Umbilical cord (tissue), 2 donors: ENCODE measurements around a stretch of chr1.

GRCh38 chr1:62621851-62622455 lies 24.6 kb downstream of the ANGPTL3 start:
- RAMPAGE, long total RNA: no peak

- RAMPAGE, long total RNA: no peak
These were observed 45.6 kb upstream of the DOCK7 start for GRCh38 chr1:62733745-62734268.

DNA sequence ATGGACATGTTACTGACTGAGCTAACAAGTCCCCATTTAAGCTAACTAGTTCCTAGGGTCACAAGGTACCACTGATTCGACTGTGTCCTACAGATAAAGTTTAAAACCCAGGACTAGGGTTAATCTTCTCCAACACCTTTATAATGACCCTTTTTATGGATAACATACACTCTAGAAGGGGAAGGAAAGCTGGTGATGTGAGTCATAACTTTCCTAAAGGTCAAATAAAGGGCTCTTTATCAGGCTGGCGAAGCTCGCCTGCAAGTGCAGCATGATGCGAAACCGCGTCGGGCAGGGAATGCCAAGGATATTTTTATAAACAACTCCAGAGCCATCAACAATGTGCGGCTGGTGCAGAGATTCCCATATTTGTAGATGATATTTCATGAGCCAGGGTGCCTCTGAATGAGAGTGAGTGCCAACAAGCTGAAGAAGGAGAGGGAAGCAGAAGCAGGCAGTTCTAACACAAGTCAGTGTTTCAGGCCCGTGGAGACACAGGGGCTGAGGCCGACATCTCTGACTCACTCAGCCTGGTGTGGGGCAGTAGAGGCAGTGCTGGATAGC lies 75.6 kb upstream of the ROR1 start:
- RAMPAGE, long total RNA: no peak

DNA sequence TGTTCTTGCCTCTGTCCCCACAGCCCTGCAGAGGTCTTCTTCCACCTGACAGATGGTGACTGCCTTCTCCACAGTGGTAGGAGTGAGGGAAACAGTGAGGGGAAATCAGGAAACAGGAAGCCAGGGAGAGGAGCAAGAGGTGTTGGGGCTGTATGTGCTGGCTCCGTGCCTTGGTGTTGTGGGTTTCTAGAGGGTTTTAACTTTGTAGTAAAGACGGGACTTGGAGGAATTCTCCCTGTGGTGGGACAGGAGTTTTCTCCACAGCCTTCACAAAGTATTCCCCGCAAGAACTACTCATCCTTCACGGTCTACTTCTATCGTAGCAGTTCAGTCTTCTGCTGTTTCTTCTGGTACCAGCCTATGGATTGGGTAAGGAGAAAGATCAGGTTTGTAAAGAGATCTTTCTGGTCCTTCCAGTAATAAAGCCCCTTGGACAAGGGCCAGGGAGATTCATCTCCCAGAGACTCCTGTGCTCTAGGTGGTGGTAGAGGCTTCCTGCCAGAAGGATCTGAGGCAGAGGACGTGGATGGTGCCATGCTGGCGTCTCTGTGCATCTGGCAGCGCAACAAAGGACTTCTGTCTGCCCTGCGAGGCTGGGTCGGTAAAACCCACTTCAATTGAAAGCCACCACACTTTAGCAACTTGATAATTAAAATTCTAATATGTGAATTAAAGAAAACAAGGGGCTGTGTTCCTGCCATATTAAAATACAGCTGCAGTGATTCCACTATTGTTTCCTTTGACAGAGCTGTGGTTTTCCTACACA lies 73.4 kb downstream of the ROR1 start:
- RAMPAGE, long total RNA: no peak

GRCh38 chr1:63854165-63854506 lies 80.3 kb downstream of the ROR1 start:
- RAMPAGE, long total RNA: no peak

DNA sequence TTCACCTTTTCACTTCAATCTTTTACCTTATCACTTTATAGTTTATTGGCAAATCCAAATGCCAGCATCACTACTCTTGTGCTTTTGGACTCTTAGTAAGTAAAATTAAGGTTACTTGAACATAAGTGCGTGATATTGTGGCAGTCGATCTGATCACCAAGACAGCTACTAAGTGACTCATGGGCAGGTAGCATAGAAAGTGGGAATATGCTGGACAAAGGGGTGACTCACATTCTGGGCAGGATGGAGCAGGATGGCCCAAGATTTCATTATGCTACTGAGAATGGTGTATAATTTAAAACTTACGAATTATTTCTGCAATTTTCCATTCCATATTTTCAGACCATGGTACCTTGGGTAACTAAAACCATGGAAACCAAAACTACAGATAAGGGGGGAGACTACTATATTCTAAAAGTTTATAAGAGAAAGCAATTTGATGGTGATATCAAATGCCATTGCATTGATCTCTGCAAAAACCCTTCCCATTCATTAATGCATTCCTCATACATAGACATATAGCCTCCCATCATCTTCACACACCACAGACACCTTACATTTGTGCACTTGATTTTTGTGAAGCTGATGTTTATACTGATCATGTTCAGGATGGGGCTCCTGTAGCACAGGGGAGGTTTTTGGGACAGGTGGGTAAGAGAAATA lies 120.3 kb downstream of the ROR1 start:
- RAMPAGE, long total RNA: no peak

DNA sequence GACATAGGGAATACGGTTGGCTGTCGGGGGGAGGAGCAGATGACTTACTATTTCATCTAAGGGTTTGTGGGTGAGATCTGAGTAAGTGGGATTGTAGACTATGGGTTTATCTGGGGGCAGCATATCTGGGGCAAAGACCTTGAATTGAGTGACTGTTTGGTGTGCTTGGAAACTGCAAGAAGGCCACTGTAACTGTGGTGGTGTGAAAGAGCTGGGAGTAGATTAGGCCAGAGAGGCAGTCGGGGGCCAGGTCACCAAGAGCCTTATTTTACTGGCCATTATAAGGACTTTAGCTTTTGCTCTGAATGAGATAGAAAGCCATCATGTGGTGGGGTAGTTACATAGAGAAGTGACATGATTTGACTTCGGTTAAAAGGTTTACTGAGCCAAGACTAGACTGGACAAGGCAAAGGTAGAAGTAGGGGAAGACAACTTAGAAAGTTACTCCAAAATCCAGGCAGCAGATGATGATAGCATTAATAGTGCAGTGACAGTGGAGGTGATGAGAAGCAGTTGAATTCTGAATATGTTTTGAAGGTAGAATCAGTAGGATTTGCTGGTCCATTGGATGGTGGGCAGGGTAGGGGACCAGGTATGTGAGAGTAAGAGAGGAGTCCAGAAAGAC lies 136.4 kb downstream of the CACHD1 start:
- RAMPAGE, long total RNA: no peak

- RAMPAGE, long total RNA: no peak
These were observed 137.2 kb downstream of the CACHD1 start for GRCh38 chr1:64606868-64607756.

GRCh38 chr1:64672914-64673499 lies 71.9 kb upstream of the RAVER2 start:
- RAMPAGE, long total RNA: no peak

GRCh38 chr1:64745605-64746321 lies 888 bp downstream of the RAVER2 start:
- RAMPAGE, long total RNA: no peak

DNA sequence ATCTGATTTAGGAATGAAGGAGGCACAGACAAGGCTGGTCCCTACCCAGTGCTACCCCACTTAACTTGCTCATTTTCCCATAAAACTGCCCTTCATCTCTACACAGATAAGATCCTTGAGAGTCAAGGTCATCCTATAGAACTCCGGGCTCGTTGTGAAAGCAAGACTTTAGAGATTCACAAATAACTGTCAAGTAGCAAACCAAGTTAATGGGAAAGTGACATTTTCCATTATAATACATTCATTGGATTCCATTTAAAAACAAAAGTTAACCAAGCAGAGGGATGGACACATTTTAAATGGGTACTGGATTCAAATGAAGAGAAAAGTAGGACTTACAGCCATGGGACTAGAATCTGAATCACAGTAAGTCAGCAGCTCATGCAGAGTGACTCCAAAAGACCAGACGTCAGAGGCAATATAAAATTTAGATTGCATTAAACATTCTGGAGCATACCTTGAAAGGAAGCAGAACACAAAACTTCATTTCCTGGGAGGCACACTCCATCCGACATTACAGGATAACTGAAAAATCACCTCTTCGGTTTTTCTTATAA lies 91.0 kb downstream of the RAVER2 start:
- RAMPAGE, long total RNA: no peak

DNA sequence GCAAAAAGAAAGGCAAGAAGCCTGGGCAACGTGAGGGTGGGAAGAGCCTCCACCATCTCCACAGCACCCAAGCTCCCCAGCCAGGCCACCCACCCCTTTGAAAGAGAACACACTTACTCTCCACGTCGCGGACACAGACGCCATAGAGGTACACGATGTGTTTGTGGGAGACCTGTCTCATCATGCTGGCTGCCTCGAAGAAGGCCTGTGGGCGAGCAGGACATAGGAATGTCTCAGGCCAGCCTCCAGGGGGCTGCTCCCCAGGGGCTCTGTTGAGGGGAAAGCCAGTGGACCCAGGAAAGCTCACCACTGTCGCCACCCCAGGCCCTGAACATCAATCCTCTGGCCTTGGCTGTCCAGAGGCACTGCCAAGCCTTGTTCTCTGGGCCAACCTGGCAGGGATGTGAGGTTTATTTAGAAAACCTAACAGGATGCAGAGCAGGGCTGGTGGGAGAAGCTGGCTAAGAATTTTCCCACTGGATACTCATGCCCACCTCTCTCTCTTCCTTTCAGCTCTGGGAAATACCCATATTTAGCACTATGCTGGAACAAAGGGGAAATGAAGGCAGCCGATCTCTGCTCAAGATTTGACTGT lies 101.8 kb downstream of the RAVER2 start:
- RAMPAGE, long total RNA: no peak

DNA sequence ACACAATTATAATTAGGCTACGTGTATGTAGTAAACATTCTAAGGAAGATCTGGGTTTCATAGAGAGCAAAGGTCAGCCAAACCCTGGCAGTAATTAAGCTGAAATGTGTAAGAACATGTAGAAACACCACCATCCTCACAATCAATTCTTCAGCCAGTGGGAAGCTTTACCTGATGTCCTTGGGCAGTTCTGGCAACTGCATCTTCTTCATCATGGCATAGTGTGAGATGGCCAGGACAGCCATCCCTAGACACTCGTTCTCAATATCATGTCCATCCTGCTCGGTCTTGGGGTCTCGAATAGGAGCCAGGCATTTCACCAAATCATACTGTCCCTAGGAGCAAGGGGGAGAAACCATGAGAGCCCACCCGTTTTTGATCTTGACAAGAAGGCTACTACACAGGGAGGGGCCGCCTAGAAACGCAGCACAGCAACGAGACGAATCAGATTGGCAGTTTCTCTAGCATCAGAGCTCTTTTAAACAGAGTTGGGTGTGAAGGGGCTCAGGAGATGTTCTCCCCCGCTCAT lies 97.1 kb downstream of the JAK1 start:
- RAMPAGE, long total RNA: no peak

- RAMPAGE, long total RNA: no peak
These were observed 43.6 kb downstream of the JAK1 start for GRCh38 chr1:64922451-64923469.

- RAMPAGE, long total RNA: no peak
These were observed 32.1 kb downstream of the JAK1 start for GRCh38 chr1:64934249-64934666.

GRCh38 chr1:64963343-64964094 lies 2.8 kb downstream of the JAK1 start:
- RAMPAGE, long total RNA: no peak

DNA sequence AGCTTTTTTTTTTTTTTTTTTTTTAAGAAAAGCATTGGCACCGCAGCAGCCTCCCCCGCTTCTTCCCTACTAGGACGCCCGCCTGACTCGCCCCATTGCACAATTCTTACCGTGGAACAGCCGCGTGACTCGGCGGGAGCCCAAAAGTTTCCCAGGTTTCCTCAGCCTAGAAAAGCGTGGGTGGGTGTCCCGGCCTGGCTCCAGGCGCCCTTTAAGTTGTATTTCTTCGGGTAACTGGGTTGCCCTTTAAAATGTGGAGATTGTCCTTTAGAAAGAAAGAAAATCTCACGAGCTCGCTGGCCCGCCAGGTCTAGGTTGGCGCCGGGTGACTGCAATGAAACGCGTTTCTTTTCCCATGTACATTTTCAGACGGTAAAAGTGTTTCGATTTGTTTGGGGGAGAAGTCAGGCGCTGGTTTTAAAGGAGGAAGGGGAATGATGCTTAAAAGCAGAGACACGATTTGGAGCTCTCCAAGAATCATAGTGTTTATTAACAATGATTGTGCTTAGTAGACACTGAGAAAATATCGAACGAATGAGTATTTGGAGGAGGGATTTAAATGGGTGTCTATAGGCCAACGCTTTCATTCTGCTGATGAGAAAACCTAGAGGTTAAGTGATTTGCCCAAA lies 36.8 kb upstream of the JAK1 start:
- RAMPAGE, long total RNA: no peak

DNA sequence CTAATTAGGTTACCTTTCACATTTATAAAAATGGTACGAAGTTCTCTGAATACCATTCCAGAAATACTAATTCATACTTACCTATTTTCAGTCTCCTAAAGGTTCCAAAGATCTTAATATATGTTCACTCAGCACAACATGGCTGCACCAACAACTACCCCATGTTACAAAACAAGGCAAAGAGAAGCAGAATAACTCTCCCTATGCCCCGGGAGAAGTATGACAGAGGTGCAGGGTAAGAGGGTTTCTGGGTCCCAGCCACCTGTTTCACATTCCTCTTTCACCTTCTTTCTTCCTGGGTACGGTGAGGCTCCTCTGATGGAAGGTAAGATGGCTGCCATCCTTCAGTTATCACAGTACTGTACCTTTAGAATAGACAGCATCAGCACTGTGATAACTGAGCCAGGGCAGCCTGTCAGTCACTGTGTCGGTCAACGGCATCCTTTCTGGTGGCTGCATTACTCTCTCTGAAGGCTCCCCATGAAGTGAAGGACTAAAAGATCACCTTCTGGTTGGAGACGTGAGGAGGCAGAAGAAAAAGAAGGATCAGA lies 89.8 kb upstream of the AK4 start:
- RAMPAGE, long total RNA: no peak

- RAMPAGE, long total RNA: no peak
These were observed 236 bp downstream of the AK4 start for GRCh38 chr1:65148369-65148508.

DNA sequence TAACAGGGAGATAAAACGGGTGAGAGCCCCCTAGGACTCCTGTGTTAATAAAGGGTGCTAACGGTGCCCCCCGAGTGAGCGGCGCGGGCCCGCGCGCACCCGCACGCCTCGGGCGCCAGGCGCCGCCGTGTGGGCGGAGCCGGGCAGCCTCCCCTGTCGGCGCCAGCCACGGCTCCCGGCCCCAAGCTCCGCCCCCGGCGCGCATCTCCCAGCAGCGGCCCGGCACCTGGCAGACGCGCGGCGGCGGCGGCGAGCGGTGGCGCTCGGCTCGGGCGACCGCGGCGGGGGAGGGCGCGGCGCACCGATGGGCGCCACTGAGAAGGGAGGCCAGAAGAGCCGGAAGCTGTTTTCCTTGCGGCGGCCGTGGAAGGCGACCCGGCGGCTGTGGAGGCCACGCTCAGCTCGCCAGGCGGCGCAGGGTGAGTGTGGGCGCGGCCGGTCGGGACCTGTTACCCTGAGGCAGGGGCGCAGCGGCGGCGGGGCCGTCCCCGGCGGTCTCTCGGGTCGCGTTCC lies 55.1 kb upstream of the DNAJC6 start:
- RAMPAGE, long total RNA: no peak